Cardiac septum (tissue), 1 donor: Measurements from ENCODE around the genes AQP5 and TMPRSS12.

DNA sequence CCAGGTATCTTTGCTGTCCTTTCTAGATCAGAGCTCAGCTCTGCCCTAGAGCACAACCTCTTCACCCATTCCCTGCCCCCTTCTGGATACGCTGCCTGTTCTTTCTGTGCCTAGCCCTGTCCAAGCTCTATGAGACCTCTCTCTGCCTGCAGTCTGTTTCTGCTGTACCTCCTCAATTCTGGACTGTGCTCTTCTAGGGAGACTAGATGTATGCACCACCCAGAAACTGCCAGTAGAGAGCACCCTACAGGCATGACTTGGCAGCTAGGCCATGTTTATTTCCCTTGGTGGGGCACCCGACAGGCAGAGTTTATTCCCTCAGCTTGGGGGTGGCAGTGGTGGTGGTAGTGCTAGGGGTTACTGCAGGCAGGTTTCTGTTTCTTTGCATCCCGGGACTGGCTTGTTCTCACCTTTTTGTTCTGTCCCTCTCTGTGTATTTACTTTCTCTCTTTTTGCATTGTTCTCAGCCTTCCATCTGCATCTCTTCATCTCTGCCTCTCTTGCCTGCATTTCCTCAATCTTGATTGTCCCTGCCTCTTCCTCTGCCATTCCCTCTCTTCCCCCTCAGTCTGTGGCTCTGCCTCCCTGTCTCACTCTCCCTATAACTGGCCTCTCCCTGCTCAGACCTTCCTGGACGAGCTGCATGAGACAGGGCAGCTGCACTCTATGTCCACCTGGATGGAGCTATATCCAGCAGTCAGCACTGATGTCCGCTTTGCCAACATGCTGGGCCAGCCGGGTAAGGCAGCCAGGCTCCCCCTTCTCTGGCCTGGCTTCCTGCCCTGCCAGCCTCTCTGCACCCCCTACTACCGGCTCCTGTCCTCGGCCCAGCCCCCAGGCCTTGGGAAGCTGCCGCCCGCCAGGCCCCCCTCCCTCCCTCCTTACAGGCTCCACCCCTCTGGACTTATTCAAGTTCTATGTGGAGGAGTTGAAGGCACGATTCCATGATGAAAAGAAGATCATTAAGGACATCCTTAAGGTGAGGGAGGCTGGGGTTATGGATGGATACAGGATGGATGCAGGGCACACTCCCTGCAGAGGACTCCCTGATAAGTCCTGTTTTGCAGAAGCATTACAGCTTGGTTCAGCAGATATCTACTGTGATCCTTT, 13.8 kb downstream of the PRPF40B start:
- PRO-cap, result no peak

DNA sequence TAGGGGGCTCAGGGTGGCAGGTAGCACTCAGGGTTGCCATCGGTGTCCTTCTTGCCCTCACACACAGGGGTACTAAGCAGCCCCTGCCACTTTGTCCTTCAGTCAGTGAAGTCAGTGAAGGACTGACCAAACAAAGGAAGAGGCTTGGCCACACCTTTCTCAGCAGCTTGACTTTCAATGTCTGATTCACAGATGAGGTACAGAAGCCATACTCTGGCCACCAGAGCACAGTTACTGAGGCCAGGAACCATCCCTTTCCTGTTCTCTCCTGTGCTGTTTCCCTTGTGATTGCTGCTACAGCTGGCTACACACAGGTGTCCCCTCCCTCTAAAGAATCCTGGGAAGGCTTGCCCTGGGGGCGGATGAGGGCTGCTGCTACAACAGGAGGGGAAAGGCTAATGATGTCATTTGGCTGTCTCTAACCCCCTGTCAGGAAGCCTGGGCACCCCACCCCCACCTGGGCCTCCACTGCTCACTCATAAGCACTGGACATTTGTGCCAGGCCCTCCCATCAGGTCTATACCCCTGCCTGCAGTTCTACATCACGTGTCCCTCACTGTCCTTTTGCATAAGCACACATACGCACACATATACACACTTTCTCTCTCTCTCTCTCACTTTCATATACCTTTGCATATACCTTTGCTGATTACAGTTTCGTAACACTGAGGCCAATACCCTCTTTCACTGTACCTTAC, 41.3 kb downstream of the PRPF40B start:
- PRO-cap, result no peak

DNA sequence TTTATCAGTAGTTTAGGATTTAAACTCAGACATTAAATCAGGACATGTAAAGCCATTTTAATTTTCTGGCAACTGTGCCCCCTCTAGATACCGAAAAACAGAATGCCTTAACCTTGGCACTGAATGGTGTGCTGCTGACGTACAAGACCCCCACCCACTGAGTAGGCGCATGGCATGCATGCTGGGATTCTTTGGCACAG, 11.7 kb downstream of the TMBIM6 start:
- PRO-cap, result no peak

DNA sequence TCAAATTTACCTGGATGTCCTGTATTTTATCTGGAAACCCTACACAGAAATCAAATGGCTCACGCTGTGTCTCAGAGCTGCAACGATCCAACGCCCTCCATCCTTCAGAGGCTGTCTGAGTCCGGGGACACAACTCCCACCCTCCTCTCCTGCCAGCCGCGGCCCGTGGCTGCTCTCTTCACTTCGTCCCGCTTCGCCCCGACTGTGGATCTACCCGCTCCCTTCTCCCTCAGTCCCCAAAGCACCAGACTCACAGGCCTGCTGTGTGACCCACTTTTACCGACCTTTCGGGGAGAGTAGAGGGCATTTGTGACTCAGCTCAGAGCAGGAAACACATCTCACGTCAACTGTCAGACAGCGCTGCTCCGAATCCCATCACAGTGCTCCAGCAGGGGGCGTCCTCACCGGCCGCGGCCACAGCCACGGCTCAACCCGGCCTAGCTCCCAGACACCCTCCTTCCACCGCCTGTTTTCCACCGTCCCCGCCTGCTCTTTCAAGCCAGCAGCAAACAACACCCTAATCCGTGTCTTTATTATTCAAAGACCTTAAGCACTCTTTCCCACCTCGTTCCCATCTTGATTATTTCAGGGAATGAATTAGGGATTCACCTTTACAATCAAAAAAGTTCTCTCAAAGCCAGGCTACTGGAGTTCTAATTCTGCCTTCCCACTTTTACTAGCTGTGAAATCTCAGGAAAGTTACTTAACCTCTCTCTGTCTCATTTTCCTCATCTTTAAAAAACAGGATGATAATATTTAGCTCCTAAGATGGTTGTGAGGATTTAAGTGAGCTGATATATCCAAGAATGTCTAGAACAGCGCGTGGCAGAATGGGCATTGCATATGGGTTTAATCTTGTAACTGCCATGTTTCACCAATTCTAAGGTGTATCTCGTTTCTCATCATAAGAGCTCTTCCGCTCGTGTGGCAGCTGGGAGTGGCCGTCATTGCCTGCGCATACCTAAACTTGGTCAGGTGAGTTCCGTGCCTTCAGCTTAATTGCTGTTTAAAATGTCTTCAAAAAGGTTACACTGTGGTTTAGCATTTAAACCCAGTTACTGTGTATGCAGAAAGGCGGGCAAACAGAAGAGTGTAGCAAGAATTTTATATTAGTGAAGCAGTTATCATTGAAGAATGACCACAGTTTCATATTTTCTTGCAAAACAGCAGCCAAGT, 4.8 kb upstream of the AQP2 start:
- PRO-cap, result no peak

DNA sequence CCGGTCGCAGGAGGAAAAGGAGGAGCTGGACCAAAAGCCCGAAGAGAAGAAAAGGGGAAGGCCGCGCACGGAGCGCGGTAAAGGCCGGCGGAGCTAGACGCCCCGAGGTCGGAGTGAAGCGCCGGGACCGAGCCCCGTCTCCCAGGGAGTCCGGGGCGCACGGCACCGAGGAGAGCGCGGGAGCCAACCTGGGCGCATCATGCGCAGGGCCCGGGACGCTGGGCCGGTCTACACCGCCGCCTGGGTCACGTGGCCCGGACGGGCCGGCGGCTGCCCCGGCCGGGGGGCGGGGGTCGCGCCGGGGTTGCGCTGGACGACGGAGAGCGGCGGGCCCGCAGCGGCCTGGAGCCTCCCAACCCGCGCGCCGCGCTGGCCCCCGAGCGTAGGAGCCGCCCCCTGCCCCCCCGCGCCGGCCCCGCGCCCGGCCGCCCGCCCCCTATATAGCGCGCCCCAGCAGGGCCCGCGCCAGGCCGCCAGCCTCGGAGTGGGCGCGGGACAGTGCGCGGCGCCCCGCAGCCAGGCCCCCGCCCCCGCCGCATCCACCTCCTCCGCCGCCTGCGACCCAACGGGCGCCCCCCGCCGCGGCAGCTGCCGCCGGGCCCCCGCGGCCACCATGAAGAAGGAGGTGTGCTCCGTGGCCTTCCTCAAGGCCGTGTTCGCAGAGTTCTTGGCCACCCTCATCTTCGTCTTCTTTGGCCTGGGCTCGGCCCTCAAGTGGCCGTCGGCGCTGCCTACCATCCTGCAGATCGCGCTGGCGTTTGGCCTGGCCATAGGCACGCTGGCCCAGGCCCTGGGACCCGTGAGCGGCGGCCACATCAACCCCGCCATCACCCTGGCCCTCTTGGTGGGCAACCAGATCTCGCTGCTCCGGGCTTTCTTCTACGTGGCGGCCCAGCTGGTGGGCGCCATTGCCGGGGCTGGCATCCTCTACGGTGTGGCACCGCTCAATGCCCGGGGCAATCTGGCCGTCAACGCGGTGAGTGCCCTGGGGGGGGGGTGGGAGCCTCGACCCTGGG, at the start of gene AQP5:
Gene AQP5 (plus strand): TSS at position 468 of the 1,016 bp plus-strand sequence.
- PRO-cap, result no peak

GRCh38 chr12:50095672-50096637, 7.9 kb upstream of the GPD1 start:
- PRO-cap, result no peak

DNA sequence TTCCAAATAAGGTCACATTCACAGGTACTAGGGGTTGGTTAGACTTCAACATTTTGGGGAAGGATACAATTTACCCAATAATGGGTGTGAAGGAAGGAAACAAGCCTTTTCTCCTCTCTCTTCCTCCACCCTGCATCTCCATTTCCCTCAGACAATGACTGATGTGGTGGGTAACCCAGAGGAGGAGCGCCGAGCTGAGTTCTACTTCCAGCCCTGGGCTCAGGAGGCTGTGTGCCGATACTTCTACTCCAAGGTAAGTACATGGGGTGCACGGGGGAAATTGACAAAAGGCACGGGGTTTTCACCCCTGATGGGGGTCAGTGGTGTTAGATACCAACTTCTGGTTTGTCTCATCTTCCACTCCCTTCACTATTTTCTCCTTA, 5.3 kb upstream of the GPD1 start:
- PRO-cap, result no peak

- PRO-cap, result no peak
Measured at GRCh38 chr12:50104897-50105737, 1.3 kb downstream of the GPD1 start.

GRCh38 chr12:50186604-50187035, 19.5 kb upstream of the CERS5 start:
- PRO-cap, result no peak

- PRO-cap, result bidirectional peak, plus-strand start at chr12:50221642, minus-strand start at chr12:50221330
Measured at GRCh38 chr12:50221020-50221869, 54.1 kb upstream of the CERS5 start.

- PRO-cap, result no peak
Measured at GRCh38 chr12:50246375-50247657, 36.5 kb downstream of the LIMA1 start.

- PRO-cap, result no peak
Measured at GRCh38 chr12:50522331-50522778, 17.6 kb downstream of the DIP2B start.

DNA sequence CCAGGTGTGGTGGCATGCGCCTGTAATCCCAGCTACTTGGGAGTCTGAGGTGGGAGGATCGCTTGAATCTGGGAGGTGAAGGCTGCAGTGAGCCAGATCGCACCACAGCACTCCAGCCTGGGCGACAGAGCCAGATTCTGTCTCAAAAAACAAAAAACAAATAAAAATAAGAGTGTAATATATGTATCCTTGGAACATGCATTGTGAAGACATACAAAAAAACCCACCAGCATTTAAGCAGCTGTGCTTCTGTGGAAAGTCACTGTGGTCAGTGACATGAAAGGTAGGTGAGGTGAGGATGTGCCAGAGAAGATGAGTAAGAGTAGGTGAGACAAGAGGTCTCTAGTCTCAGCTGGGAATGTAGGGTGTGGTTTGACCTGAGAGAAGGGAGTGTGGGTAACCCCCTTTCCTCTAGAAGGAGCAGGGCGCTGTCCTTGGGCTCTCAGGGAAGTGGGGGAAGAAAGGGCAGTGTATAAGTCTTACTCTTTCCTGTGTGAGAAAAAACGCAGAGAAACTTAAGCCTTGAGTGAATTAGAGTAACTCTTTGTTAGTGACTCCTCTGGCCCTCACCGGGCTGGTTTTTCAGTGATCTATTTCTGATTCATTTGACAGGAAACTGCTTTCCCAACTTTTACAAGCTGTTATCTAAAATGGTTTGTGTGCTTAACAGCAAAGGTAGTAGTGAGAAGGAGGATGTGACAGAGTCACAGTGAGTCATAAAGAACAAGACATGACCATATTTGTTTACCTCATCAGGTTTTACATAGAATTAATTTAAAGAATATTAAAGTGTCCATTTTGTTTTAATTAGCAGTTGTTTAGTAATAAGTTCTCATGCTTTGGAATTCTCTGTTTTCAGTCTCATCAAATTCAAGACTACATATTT, 27.8 kb downstream of the DIP2B start:
- PRO-cap, result no peak

DNA sequence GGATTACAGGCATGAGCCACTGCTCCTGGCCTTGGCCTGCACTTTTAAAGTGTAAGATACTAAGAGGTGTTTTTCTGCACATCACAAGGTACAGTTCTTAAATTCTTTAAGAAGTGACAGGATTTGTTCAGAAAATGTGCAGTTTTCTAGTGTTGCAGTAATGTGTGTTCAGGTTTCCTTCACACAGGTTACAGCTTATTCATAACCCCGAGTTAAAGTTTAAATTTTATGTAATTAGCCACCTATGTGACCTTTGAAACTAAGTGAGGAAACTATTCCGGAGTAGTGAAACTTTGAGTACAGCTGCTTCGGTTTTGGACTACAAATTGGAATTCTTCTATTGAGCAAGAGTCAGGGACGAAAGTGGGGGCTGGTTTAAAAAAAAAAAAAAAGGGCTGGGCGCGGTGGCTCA, 44.0 kb downstream of the DIP2B start:
- PRO-cap, result no peak

DNA sequence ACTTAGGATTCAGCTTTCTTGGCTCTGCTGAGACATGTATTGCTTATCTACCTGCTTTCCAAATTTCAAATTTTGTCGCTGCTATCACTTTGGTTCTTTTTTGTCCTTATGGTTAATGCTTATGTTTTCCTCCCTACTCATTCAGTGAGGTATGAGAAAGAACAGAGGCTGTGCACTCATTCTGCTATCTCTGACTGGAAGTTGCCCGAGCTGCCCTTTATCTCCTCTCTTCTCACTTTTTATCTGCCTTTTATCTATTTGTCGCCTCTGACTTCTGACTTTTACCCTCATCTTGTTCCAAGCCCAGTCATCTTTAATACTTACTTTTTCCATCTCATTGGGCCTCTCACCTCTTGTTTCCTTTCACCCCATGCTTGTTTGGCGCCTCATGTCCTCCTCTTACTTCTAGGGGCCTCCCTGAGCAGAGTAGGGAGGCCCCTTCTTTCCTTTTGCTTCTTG, 50.6 kb downstream of the DIP2B start:
- PRO-cap, result no peak

GRCh38 chr12:50589331-50590332, 84.8 kb downstream of the DIP2B start:
- PRO-cap, result no peak

GRCh38 chr12:50611203-50611759, 106.5 kb downstream of the DIP2B start:
- PRO-cap, result bidirectional peak, plus-strand start at chr12:50611568, minus-strand start at chr12:50611416

DNA sequence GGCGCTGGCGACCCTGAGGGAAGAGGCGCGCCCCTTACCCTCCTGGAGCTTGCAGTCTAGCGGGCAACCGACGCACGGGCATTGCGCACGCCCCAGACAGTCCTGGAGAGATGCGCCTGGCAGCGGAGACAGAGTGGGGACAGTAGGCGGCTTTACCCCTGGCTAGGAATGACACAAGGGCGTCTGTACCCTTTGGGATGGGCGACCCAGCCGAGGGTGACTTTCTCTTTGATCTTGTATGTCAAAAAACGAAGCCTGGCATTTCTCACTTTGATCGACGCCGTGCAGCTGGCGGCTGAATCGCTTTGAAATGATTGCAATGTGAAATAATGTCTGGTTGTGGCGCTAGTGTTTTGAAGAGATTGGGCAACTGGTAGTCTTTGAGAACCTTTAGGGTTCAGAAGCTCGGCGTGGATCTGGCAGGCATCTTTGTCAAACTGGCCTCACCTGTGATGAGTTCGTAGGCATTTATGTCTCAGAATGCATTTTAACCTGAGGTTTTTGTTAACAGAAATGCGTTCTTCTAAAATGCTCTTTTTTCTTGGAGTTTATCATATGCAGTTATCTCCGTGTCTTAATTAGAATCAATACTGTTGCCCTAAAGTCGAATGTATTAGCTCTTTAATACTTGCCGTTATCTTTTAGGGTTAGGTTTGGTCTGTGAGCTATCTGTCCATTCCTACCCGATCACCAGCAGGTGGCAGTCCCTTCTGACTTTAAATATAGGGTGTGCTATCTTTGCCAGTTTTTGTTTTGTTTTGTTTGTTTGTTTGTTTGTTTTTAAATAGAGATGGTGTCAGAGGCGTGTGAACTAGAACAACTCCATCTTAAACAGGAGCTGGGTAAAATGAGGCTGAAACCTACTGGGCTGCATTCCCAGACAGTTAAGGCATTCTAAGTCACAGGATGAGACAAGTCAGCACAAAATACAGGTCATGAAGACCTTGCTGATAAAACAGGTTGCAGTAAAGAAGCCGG, 1.1 kb downstream of the ATF1 start:
- PRO-cap, result unidirectional peak, minus-strand start at position 311 of the sequence

- PRO-cap, result no peak
Measured at GRCh38 chr12:50842455-50843274, at the start of gene TMPRSS12. Gene TMPRSS12, plus strand, starts transcription at chr12:50842926.

GRCh38 chr12:50927771-50928146, 2.9 kb downstream of the METTL7A start:
- PRO-cap, result no peak